Vagina (tissue), 1 donor: ENCODE measurements around a stretch of chr10.

GRCh38 chr10:3197314-3198191 is 25.0 kb upstream of the PITRM1 start:
- PRO-cap: no peak
- RAMPAGE, long total RNA: no peak

- PRO-cap: no peak
- RAMPAGE, long total RNA: no peak
Measured at GRCh38 chr10:3484222-3484560, 300.8 kb downstream of the KLF6 start.

GRCh38 chr10:3538196-3538750 is 246.7 kb downstream of the KLF6 start:
- PRO-cap: no peak
- RAMPAGE, long total RNA: no peak

DNA sequence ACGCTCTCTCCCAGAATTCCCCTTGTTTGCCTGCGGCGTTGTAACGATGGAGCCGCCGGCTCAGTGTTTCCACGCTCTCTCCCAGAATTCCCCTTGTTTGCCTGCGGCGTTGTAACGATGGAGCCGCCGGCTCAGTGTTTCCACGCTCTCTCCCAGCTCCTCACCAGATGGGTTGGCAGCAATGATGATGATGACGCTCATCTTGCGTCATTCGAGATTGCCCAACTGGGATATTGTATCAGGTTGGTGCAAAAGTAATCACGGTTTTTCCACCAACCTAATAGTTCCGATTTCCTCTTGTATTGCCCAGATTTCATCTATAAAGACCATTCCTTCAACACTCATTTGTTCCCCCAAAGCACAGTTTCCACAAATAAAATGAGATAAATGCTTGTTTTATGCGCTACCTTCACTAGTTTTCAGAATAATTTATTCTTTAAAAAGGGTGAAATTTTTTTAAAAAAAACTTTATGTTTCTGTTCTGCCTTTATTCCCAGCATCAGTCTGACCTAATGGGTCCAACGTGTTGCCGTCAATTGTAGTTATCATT is 228.3 kb downstream of the KLF6 start:
- PRO-cap: no peak
- RAMPAGE, long total RNA: no peak

GRCh38 chr10:3636396-3637315 is 148.4 kb downstream of the KLF6 start:
- PRO-cap: no peak
- RAMPAGE, long total RNA: no peak

DNA sequence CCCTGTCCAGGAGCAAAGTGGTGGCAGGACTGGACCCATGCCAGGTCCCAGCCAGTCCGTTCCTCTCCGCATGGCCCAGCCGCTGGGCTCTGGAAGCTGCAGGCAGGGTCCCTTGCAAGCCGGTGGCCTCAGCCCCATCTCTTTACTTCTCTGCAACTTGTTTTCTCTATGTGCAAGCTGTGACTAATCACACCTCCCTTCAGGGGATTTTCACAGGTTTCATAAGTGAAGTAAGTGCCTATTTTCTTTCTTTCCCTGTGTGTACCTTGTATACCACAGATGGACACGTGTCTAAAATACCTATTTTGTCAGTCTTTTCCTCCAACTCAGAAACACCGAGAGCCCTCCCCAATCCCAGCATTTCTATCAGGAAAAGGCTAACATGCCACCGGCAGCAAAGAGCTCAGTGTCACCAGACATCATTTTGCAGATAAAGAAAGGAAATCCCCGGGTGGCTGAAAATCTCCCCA is 27.0 kb downstream of the KLF6 start:
- PRO-cap: no peak
- RAMPAGE, long total RNA: no peak

GRCh38 chr10:3787609-3788415 is 2.8 kb upstream of the KLF6 start:
- PRO-cap: no peak
- RAMPAGE, long total RNA: no peak

- PRO-cap: no peak
- RAMPAGE, long total RNA: no peak
Measured at GRCh38 chr10:3794693-3795056, 9.7 kb upstream of the KLF6 start.

DNA sequence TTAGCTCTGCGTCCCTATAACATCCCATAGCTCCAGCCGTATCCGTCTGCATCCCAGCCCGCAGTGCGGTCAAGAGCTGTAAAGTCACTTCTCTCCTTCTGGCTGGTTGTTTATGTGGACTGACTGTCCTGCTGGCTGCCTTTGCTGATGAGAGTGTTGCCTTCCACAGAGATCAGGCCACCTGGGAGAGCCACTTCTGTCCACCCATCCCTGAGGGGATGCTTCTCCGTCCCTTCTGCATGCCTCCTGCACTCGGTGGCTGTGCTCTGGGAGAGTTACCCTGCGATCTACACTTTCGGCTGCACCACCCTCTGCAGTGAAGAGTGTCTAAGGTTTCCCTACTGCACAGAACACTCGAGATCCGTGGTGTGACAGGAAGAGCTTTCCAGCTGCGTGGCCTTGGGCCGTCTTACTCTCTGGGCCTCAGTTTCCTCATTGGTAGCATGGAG is 22.5 kb upstream of the KLF6 start:
- PRO-cap: no peak
- RAMPAGE, long total RNA: no peak

GRCh38 chr10:3886519-3887630 is 101.9 kb upstream of the KLF6 start:
- PRO-cap: unidirectional peak, plus-strand start at chr10:3886866; unidirectional peak, minus-strand start at chr10:3887084
- RAMPAGE, long total RNA: no peak

DNA sequence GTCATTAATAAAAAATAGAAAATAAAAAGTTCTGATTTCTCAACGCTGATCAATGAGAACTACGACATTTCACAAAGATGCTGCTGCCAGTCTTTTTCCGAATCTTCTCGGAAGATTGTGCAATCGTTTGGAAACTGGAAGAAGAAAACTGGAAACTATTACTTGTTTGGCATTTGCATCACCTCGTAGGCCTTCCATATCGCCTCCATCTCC is 123.2 kb upstream of the KLF6 start:
- PRO-cap: no peak
- RAMPAGE, long total RNA: no peak

GRCh38 chr10:4043829-4044304 is 258.9 kb upstream of the KLF6 start:
- PRO-cap: no peak
- RAMPAGE, long total RNA: no peak

DNA sequence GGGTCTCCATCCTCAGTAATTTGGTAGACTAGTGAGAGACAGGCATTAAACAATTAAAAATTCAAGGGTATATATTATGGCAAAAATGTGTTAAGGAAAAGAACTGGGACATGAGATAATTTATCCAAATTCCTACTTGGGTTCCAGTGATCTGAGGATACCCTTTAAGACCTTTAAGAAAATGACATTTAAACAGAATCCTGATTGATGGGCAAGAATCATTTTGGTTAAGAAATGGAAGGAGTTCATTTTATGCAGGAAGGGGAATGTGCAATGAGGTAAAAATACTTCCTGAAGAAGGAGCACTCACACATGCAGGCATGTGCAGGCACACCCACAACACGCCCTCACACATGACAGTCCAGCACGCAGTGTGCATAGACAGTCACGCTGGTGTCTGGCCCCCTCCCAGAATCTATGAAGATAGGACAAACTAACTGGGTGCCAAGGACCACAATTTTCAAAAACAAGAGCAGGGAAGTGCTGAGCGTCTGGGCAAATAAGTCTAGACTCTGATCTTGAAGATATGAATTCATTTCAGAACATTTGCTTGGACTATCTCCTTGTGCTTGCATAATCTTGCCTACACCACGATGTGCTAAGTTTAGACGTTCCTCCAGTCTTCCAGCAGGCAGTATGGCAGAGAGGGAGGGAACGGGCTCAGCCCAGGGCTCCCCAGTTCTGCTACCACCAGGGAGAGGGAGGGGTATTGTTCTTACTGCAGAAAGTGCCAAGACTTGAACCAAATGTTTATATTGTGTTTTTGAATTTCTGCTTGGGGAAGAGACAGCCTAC is 276.4 kb upstream of the KLF6 start:
- PRO-cap: bidirectional peak, plus-strand start at position 630 of the sequence, minus-strand start at position 503 of the sequence
- RAMPAGE, long total RNA: no peak

- PRO-cap: no peak
- RAMPAGE, long total RNA: no peak
Measured at GRCh38 chr10:4086378-4086926, 301.4 kb upstream of the KLF6 start.

GRCh38 chr10:4649933-4650338 is 176.1 kb upstream of the AKR1E2 start:
- PRO-cap: no peak
- RAMPAGE, long total RNA: no peak

DNA sequence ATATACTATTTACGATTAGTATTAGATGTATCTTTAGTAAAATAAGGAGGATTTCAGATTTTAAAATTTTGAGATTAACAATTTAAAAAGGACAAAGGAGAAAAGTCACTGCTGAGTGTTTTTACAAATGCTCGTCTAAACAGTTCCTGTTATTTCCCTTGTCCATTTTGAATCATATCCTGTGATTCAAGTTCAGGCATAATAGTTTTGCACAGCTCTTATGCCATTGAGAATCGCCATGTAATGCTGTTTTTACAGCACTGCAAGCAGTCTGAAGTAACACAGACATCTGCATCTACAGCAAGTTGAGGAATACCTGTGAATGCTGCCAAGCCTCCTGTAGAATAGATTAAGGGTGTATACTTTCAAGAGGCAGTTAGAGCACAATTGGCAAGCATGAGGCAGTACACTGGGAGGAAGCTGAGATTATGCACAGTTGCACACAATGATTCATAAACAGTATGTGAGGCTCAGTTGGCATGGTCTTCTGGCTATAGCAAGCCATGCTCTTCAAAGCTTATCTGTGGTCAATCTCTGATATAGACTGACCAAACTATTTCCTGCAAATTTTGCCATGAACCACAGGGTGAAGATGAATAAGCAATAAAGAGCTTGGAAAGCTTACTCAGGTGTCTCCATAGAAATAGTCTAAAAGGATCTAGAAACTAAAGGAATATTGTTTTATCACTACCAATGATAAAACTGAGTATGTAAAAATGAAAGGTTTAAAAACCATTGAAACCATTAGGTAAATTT is 121.9 kb upstream of the AKR1E2 start:
- PRO-cap: no peak
- RAMPAGE, long total RNA: no peak

DNA sequence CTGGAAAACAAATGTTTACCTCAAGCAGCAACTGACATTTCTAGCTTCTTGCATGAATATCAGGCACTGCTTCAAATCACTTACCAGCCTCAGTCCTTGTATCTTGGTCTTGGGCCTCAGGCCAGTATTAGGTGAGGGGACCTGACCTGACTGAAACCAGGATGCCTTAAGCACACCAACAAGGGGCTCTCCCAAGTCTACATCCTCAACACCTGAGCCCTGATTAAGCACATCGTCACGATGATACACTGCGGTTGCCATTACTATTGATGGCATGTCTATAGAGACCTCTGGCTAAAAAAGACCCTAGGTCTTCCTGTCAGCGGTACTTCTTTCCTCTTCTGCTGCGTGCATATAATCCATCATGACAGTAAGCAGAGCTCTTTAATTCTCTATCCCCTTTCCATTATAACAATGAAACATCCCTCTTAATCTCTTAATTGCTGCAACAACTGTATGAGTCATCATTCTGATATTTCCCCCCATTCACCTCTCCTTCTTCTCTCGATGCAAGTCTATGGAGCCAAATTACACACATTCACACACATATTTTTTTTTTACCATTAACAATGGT is 45.4 kb upstream of the AKR1E2 start:
- PRO-cap: no peak
- RAMPAGE, long total RNA: no peak

DNA sequence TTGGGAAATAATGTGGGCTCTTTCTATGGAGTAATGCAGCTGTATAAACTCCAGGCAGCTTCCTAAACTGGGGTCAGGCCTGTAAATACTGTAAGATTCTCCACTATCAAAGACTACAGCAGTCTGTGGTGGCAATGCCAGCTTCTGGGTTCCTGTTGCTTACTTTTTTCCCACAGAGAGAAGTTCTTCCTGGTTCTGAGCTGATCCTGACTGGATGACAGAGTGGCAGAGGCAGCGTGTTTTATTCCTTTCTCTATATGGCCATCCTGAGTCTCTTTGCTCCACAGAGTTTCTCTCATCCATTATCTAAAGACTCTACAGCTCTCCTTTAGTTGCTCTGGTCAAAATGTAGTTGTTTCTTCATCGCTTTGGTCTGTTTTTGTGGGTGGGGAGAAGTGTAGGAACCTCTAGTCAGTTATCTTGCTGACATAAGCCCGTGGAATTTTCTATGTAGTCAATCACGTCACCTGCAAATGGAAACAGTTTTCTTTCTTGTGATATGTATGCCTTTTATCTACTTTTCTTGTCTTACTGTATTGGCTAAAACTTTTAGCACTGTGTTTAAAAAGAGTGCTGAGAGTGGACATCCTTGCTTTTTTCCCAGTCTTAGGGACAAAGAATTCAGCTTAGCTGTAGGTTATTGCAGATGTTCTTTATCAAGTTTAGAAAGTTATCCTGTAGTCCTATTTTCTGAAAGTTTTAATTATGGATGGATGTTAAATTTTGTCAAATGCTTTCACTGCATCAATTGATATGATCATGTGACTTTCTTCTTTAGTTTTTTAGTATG is 42.2 kb downstream of the AKR1E2 start:
- PRO-cap: no peak
- RAMPAGE, long total RNA: no peak

DNA sequence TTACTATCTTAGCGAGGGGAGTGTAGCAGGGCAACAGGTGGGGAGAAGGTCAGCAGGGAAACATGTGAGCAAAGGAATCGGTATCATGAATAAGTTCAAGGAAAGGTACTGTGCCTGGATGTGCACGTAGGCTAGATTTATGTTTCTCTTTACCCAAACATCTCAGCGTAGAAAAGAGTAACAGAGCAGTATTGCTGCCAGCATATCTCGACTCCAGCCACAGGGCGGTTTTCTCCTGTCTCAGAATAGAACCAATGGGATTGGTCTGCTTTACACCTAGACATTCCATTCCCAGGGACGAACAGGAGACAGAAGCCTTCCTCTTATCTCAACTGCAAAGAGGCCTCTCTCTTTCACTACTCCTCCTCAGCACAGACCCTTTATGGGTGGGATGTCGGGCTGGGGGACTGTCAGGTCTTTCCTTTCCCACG is 60.1 kb upstream of the AKR1C1 start:
- PRO-cap: no peak
- RAMPAGE, long total RNA: no peak

DNA sequence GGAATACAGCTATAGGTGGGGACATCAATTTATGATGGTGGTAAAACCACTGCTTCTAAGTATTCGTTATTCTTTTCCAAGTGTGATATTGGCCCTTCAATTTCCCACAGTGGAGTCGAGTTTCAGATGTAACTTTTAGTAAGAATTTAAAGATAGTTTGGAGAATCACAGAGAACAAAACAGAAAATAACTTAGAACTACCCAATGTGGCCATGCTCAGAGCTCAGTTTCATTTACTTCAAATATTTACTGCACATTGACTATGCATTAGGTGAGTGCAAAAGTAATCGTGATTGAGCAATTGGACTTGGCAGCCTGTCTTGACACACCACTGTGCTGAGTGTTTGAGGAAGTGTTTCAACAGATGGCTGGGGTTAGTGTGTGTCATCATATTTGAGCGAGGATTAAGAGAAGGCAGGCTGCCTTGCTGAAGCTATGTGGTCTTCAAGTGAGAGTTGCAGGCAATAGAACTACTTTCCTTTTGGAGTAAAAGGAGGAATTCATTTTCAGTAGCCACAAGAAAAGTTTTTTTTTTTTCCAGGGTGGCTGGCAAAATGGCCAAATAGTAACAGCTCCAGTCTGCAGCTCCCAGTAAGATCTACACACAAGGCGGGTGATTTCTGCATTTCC is 37.4 kb downstream of the AKR1C4 start:
- PRO-cap: no peak
- RAMPAGE, long total RNA: no peak